ENCODE measurements around a stretch of chr11.

DNA sequence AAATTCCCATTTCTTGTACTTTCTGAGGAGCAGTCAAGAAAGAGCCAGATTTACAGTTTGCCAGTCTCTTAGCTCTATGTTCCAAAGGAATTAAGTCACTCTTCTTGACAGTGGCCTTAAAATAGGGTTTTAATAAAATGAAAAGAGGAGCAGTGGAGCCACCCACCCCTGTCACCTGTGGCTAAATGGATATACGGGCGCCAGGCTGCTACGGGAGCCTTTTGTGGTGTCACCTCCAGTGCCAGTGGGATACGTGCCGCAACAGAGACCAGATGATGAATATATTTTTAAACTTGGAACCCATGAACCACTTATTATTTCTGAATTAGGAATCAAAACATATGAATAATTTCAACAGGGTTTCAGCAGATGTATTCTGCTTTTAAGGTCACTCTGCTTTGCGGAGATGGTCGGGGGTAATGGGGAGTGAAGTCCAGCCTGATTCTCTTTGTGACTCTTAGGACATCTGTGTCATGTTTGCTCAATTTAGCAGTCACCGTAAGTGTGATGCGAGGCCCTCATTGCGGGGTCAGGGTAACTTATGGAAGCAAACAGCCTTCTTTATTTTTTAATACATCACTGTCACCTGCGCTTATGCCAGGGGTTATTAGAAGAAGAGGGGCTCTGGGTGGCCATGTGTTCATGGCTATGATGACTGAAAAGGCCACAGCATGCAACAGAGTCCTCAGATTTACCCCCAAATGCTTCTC, 64.3 kb downstream of the ZBTB16 start:
- PRO-cap: no peak

GRCh38 chr11:114125766-114126274, 66.3 kb downstream of the ZBTB16 start:
- PRO-cap: no peak

- PRO-cap: no peak
Observed at GRCh38 chr11:114137552-114138141, 78.1 kb downstream of the ZBTB16 start.

DNA sequence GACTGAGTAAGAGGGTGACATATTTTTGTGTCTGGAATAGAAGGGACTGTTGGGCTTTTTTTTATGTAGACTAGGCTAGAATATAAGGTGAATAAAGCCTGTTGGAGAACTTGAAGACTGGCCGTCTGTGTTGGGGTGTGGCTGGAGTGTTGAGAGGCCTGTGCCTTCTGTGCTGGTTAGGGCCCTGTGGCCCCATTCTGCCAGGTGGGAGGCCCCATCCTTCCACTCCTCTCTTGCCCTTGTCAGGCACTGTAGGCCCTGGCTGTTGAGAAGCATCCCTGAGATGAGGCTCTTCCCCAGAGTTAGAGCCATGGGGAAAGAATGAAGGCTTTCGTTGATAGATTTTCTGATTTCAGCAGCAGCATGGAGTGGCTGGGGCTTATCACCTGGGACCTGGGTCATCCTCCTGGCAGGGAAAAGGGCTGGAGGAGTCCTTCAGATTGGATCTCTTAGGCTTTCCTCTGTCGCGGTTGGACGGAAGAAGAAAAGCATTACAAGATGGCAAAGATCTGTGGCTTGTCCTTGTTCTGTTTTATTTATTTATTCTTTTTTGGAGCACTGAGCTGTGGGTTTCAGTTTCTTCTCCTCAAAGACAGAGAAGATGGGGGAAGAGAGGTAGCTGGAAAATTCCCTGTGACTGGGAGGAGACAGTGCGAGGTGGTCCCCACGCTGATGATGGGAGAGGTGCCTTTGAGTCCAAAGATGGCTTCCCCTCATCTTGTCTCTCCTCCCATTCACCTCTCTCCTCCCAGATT, 102.4 kb downstream of the ZBTB16 start:
- PRO-cap: no peak

DNA sequence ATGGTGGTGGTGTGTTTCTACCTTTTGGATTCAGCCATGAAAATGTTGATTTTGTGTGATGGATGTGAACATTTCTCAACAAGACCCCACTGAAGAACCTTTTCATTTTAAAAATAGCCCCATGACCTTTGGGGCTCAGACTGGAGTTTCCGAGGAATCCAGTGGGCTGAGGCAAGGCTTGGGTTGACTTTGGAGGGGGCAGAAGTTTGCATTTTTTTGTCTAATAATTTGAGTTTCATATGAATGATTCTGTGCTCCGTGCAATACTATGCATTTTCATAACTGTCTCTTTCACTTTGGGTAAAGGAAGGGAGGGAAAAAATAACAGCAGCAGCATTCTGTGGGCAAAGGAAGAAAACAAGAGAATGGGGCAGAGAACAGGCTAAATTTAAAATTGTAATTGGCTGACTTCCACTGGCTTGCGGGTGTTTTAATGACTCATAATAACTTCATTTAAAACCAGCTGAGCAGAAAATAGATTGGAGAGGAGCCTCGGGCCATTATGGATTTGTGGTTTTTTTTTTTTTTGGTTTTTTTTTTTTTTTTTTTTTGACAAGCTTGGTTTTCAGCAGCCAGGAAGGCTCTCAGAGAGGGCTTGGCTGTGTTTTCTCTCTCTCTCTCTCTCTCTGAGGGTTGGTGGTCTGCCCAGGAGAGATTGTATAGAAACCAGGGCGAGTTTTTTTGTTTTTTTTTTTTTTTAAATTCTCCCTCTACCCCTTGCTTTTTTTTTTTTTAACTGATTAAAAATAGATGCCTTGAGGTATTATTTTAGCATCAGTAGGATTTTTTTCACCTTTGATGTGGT, 107.4 kb downstream of the ZBTB16 start:
- PRO-cap: bidirectional peak, plus-strand start at position 571 of the sequence, minus-strand start at position 359 of the sequence

GRCh38 chr11:114219540-114220542, 76.4 kb upstream of the NNMT start:
- PRO-cap: no peak

- PRO-cap: no peak
Observed at GRCh38 chr11:114223198-114223991, 72.8 kb upstream of the NNMT start.

- PRO-cap: no peak
Observed at GRCh38 chr11:114300568-114301389, 4.6 kb downstream of the NNMT start.

DNA sequence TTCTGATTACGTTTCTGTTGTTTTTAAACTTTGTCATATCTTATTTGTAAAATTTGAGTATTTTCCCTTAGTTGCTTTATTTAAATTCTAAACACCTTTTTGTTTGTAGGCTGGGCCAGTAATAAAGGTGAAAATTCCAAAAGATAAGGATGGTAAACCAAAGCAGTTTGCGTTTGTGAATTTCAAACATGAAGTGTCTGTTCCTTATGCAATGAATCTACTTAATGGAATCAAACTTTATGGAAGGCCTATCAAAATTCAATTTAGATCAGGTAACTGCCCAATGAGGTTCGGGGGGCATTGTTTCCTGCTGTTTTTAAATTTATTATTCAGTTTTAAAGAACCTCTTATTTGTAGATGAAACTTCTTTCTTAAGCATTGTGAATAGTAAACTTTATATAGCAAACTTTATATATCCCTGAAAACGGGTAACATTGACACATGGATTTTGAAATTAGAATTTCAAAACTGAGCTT, 1.2 kb downstream of the RBM7 start:
- PRO-cap: no peak

GRCh38 chr11:114409460-114410185, 9.2 kb downstream of the RBM7 start:
- PRO-cap: no peak

GRCh38 chr11:114556053-114556771, 3.5 kb downstream of the NXPE1 start:
- PRO-cap: no peak

DNA sequence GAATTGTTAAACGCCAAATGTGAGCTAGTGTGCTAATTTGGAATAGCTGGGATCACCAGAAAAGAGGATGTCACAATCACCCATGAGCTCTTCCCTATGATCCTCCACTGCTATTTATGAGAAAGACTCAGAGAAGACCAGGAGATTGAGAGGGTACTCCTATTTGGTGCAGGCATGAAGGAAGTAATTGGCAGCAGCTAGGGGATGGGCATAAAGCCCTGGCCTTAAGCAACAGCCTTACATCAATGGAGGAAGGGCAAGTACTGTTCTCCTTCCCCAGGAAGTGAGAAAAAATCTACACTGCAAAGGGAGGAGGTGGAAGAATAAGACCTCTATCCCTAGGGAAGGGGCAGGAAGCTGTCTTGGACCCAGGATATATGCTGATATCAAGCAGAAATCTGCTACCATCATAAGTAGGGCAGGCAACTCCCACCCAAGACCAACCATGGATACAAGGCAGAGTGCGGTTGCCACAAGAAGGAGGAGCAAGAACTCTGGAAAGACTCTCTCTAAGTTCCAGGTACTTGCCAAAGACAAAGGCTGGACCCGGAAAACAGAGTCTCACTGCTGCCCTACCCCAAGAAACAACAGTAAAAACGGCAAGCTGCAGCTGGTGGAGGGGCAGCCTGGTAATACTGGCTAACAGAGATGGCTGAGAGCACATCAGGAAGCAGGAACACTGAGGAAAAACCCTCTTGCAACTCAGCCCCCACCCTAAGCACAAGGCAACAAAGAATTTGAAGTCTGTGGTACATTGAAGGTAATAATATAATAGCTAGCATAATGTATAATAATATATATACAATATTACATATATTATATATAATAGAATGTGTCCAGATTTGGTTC, 27.8 kb upstream of the NXPE2 start:
- PRO-cap: no peak

DNA sequence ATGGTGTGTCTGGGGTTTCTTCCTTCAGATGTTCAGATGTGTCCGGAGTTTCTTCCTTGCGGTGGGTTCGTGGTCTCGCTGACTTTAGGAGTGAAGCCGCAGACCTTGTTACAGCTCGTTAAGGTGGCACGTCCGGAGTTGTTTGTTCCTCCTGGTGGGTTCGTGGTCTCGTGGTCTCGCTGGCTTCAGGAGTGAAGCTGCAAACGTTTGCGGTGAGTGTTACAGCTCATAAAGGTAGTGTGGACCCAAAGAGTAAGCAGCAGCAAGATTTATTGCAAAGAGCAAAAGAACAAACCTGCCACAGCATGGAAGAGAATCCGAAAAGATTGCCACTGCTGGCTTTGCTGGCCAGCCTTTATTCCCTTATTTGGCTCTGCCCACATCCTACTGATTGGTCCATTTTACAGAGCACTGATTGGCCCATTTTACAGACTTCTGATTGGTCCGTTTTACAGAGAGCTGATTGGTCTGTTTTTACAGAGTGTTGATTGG, 27.1 kb upstream of the NXPE2 start:
- PRO-cap: no peak

DNA sequence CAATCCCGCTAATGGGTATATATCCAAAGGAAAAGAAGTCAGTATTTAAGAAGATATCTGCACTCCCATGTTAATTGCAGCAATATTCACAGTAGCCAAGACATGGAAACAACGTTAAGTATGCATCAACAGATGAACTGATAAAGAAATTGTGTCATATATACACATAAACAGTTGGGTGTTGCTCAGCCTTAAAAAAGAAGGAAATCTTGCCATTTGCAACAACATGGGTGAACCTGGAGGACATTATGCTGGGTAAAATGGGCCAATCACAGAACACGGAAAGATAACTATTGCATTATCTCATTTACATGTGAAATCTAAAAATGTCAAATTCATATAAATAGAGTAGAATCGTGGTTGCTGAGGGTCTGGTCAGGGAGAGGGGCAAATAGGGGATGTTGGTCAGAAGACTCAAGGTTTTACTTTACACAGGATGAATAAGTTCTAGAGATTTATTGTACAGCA, 1.6 kb upstream of the NXPE2 start:
- PRO-cap: no peak

DNA sequence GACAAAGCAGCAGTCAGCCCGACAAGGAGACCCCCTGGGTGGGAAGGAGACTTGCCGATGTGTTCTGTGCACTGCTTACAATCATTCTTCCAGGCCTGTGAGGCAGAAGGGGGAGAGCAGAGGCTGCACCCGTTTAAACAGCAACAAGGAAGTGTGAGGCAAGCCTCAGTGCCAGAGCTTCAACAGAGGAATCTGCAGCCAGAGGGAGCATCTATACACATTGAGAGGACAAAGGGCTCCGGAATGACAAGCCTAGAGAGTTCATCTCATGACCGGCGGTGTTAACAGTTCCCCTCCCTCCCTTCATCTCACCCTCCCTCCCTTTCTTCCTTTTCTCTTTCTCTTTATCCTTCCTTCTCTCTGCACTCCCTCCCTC, 121.2 kb downstream of the NXPE2 start:
- PRO-cap: no peak

DNA sequence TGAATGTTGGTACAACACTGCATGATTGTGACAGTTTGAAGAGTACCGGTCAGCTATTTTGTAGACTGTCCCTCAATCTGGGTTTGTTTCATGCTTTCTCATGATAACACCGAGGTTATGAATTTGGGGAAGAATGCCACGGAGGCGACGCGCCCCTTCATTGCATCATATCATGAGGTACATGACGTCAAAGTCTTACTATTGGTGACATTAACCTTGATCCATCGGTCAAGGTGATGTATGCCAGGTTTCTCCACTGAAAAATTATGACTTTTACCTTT, 241.3 kb downstream of the CADM1 start:
- PRO-cap: no peak

GRCh38 chr11:116791111-116791573, 537 bp downstream of the APOA5 start:
- PRO-cap: no peak

GRCh38 chr11:116808738-116809272, 14.3 kb downstream of the APOA4 start:
- PRO-cap: no peak

DNA sequence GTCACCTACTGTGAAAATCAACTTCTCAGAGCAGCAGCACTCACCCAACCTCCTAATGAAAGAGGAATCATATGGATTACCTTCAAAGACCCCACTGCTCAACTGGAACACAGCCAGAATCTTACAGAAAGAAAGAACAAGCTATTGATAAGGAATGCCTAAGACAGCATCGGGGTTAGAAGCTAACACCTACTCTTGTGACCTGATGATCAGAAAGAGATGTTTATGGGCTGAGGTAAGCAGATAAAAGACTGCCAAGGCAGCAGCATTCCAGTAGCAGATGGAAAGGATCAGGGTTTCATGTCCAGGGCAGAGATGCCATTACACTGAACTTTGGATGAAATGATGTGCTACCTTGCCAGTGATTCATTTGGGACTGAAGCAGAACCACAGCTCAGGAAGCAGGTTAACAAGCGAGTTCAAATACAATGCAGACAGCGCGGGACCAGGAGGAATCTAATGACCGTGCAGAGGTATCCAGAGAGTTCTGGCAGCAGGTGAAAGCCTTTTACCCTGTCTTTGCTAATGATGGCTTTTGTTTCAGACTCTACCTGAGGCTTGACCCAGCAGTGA, 27.1 kb upstream of the APOA1 start:
- PRO-cap: no peak

- PRO-cap: no peak
Observed at GRCh38 chr11:116894936-116895637, 57.7 kb upstream of the APOA1 start.

Data from tibial artery (tissue), 1 donor.